ENCODE results near the gene KRT8.

DNA sequence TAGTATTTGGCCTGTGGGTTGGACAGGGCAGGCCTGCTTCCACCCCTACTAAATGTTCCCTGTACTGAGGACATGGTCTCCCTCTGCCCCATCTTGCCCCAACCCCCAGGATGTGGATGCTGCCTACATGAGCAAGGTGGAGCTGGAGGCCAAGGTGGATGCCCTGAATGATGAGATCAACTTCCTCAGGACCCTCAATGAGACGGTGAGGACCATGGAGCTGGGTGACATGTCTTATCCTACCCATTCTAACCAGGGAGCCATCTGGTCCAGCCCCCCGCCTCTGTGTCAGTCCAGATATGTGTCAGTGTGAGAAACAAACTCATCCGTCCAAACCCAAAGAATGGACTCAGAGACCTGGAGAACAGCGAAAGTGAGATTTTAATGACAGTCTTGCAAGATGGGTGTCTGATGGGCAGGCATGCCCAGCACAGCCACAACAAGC is 5.5 kb downstream of the KRT7 start:
- PRO-cap, 2 experiments, result no peak in any of the 2 experiments

DNA sequence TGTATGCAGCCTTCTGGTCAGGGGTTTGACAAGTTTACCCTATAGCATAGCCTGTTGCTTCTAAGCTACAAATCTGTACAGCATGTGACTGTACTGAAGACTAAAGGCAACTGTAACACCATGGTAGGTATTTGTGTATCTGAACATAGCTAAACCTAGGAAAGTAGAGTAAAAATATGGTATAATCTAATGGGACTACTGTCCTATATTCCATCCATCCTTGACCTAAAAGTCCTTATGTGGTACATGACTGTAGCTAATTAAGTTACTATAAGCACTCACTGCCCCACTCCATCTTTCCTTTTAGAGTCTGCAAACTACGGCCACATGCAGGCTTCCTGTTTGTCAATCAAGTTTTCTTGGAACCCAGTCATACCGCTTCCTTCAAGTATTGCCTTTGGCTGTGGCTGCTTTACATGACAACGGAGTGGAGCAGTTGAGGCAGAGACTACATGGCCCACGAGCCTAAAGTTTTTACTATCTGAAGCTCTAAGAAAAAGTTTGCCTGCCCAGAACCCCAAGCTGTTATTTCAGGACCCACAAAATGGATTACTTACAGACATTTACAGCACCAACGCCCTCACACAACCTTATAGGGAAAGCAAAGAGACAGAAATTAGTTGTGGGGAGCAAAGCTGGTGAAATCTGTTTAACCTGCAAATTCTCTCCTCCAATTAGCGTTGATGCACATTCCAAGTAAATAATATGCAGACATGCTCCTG is 18.6 kb downstream of the KRT7 start:
- PRO-cap, 2 experiments, result no peak in any of the 2 experiments

DNA sequence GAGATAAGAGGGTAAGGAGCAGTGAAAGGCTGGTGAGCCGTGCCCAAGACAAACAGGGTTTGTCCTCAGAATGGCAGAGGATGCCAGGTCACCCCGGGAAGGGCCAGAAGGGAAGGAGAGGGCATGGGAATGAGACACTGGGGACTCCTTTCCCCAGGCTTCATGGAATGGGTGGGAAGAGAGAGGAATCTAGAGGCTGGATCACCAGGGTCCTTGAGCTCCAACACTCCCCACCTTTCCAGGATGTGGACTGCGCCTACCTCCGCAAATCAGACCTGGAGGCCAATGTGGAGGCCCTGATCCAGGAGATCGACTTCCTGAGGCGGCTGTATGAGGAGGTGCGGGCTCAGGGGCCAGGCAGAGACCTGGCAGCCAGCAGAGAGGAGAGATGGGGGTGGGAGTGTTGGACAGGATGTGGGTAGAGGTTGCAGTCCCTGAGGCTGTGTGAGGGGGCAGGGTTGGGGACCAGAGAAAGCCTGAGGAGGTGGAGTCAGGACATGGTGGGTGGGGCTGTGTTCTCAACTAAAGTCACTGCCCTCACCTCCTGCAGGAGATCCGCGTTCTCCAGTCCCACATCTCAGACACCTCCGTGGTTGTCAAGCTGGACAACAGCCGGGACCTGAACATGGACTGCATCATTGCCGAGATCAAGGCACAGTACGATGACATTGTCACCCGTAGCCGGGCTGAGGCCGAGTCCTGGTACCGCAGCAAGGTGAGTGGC is 13.5 kb upstream of the KRT81 start:
- PRO-cap, 2 experiments, result no peak in any of the 2 experiments

- PRO-cap, 2 experiments, result peak in 1 of 2 experiments; most common plus-strand start chr12:52308635 (in 1); most common minus-strand start chr12:52308613 (in 1)
Observed at GRCh38 chr12:52307863-52308938, 13.0 kb downstream of the KRT83 start.

DNA sequence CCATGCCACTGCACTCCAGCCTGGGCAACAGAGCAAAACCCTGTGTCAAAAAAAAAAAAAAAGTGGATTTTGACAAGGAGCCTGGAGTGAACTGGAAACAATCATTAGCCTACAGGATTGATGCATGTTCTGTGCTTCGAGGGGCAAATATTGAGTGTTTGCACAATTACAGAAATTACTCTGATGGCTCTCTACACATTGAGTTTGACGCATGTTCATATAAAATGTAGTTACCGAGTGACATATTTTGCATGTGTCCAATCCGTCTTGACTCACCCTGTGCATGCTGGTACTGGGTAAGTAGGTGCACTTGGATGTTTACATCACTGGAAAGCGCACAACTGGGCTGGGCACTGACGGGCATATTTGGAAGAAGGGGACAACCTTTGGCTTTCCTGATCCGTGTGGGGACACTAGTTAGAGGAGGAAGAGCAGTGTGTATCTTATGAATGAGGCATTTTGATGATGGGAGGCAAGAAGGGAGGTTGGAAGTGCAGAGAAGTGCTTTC is 4.9 kb upstream of the KRT6A start:
- PRO-cap, 2 experiments, result no peak in any of the 2 experiments

DNA sequence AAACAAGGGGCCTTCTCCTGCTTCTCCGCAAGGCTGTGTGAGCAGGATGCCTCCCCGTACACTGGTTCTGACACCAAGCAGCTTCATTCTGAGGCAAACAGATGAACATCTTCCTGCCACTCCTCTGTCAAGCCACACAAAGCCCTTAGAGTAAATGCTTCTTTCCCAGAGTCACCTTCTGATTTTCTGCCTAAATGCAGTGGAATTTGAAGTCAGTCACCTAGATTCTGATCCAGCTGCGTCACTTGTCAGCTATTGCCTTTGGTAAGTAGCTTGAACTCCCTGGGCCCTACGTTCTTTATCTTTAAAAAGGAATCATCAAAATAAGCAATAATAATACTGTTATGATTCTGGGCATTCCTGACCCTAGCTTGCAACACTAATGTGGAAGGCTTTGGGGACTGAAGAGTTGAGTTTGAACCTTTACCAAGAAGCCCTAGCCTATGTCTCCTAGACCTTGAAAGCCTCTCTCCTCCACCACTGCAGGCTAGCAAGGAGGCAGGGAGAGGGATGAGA is 5.7 kb downstream of the KRT73 start:
- PRO-cap, 2 experiments, result no peak in any of the 2 experiments

- PRO-cap, 2 experiments, result no peak in any of the 2 experiments
Observed at GRCh38 chr12:52896564-52897106, 8.2 kb downstream of the KRT8 start.

DNA sequence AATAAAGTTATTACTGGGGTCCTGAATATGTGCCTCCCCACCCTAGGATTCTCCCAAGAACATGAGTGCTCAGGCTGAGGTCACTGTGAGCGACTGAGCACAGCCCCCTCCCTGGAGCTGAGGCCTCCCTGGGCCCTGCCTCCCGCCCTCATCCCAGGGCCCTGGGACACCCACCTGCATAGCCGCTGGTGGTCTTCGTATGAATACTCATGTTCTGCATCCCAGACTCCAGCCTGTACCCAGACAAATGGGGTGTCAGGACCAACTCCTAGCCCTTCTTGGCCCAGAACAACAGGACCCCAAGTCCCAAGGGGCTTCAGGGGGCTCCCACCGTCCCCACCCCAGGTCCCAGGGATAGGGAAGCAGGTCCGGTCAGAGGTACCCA is 6.6 kb downstream of the KRT8 start:
- PRO-cap, 2 experiments, result no peak in any of the 2 experiments

DNA sequence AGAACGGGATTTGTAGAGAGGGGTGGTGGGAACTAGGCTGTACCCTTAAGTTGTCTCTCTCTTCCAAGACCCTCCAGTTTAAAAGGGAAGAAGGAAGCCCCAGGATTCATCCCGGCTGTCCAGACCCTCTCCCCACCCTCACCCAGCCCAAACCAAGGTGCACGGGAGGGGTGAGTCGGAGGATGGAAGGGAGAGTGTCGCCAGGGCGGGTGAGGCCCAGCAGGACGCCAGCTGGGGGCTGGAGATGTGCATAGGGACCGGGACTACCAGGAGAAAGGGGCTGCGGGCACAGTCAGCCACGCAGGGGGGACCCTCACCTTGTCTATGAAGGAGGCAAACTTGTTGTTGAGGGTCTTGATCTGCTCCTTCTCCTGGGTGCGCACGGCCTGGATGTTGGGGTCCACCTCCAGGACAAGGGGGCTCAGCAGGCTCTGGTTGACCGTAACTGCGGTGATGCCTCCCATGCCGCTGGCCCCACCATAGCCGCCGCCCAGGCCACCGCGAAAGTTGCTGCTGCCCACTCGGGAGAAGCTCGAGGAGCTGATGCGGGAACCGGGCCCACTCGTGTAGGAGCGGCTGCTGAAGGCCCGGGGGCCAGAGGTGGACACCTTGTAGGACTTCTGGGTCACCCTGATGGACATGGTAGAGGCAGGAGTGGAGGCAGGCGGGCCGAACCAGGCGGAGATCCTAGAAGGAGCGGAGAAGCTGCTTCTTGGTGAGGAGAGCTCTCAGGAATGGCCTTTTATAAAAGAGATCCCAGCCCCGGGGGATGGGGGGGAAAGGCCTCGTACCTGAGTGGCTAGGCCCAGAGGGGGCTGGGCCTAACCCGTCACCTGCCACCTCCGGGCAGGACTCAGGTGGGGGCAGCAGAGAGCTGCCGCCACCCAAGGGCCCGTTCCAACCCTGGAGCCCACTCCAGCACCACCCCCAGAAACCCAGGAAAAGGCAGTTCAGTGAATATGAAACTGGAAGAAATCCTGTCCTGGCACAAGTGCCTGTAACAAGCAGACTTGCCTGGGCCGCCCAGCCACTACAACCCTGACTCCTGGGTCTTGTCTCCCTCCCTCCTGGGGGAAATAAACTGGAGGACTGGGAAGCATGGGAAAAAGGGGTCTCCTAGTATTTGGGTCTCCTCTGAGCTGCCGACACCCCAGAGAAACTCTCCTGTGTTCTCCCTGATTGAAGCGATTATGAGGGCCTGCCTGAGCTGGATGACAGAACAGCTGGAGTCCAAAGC is at the start of gene KRT8:
KRT8 (minus strand) TSS at position 736 of the 1,237 bp plus-strand sequence.
- PRO-cap, 2 experiments, result peak in 2 of 2 experiments; most common plus-strand start position 869 of the sequence (in 1); most common minus-strand start position 736 of the sequence (in 2)

- PRO-cap, 2 experiments, result peak in 2 of 2 experiments; most common plus-strand start chr12:52926410 (in 1); most common minus-strand start chr12:52926206 (in 1)
Observed at GRCh38 chr12:52925750-52926723, 21.2 kb upstream of the KRT8 start.

- PRO-cap, 2 experiments, result no peak in any of the 2 experiments
Observed at GRCh38 chr12:52926724-52927140, 21.9 kb upstream of the KRT8 start.

- PRO-cap, 2 experiments, result peak in 2 of 2 experiments; most common minus-strand start chr12:52942552 (in 1)
Observed at GRCh38 chr12:52942436-52942751, 6.5 kb upstream of the KRT18 start.

DNA sequence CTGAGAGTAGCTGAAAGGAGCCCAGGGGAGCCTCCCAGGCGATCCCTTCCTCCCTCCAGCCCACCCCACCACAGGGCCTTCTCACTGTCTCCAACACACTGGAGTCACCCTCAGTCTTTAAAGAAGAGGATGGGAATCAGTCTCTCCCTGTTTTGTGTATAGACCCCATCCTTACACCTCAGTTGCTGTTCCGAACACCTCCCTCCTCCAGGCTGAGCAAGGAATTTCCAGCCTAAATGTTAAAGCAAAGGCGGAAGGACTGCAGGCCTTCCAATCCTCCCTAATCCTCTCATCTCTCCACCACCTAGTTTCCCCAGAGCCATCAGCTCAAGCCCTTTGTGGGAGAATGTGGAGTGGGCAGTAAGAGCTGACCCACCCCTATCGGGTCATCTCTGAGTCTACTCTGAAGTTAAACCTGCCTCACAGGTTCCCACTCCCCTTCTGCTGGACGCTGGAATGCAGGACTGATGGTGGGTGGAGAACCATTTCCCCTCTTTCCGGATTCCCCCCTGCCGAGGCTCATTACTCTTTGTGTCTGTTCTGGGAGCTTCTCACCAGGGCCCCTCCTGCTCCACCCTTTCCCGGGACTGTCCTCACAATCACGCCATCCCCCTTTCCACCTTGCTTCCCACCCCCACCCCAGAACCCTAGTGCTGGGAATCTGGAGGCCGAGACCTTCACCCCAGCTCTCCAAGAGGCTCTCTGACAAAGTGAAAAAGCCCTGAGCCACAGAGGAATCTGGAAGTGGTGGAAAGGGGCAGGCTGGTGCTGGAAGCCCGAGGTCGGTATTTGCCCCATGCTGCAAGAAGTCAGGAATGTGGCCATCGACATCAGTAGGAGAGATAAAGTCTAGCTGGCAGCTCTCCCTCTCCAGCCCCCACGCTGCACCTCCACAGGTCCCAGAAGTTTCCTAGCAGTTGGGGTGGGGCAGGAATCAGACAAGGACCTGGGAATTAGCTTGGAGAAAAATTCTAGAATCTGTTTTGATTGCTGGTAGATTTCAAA is 3.4 kb upstream of the KRT18 start:
- PRO-cap, 2 experiments, result peak in 2 of 2 experiments; most common plus-strand start position 916 of the sequence (in 2); most common minus-strand start position 704 of the sequence (in 1)

- PRO-cap, 2 experiments, result no peak in any of the 2 experiments
Observed at GRCh38 chr12:52946832-52947386, 2.0 kb upstream of the KRT18 start.

- PRO-cap, 2 experiments, result peak in 1 of 2 experiments; most common plus-strand start chr12:52950706 (in 1)
Observed at GRCh38 chr12:52950566-52950948, 1.6 kb downstream of the KRT18 start.

GRCh38 chr12:52975223-52975743 is 26.4 kb downstream of the KRT18 start:
- PRO-cap, 2 experiments, result no peak in any of the 2 experiments

- PRO-cap, 2 experiments, result no peak in any of the 2 experiments
Observed at GRCh38 chr12:53016497-53016696, 10.1 kb downstream of the EIF4B start.

GRCh38 chr12:53050785-53051471 is 1.1 kb downstream of the TNS2 start:
- PRO-cap, 2 experiments, result peak in 1 of 2 experiments; most common plus-strand start chr12:53051421 (in 1); most common minus-strand start chr12:53051233 (in 1)

DNA sequence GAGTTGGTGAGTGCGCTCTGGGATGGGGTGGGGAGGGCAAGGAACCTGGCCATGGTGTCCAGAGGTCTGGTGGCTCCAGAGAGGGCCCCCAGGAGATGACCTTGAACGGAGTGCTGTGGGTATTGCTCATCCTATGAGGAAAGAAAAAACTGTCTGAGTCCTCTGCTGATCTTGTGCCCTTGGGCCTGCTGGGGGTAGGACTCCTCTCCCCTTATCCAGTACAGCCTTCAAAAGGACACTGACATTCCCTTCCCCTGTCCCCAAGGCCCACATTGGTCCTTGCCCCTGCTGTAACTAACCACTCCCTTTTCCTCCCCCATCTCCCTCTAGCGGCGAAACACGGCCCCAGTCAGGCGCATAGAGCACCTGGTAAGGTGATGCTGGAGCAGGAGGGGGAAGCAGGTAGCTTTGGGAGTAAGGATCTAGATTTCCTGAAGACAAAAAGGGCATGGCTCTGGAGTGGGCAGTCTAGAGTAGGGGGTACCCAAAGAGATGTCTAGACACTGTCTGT is 3.6 kb downstream of the TNS2 start:
- PRO-cap, 2 experiments, result peak in 2 of 2 experiments; most common plus-strand start position 360 of the sequence (in 1)

- PRO-cap, 2 experiments, result no peak in any of the 2 experiments
Observed at GRCh38 chr12:53074441-53075222, 4.6 kb downstream of the SPRYD3 start.